Lower leg skin (tissue), 2 donors: ENCODE results near the gene IRF2BP2.

GRCh38 chr1:232631152-232631651 lies 1.3 kb upstream of the SIPA1L2 start:
- PRO-cap: no peak
- RAMPAGE, long total RNA, 2 experiments: no peak in any of the 2 experiments

- PRO-cap: no peak
- RAMPAGE, long total RNA, 2 experiments: no peak in any of the 2 experiments
These were observed 60.3 kb upstream of the SIPA1L2 start for GRCh38 chr1:232690311-232690644.

DNA sequence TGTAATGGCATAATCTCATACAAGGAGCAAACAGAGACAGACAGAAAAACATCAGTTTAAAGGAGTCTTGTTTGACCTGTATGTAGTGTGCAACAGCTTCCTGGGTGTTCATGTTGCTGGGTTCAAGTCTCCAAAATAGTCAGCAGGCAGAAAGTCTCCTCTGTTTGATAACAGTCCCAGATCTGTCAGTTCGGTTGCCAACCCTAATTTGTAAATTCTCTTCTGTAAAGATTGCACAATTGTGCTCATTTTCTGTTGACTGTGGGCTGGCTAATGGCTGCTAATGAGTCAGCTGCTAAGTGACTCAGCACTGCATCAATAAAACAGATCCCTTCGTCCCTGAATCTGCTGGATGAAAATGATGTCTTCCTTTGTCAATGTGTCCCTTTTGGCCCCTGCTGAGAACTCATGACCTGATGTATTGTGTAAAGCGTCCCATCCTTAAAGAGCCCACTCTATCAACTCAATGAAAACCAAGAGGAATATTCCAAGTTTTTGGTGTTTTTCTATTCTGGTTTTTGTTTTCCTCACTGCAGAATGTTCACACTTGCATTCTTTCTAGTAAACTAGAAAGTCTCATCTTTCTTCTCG lies 74.8 kb upstream of the SIPA1L2 start:
- PRO-cap: no peak
- RAMPAGE, long total RNA, 2 experiments: no peak in any of the 2 experiments

DNA sequence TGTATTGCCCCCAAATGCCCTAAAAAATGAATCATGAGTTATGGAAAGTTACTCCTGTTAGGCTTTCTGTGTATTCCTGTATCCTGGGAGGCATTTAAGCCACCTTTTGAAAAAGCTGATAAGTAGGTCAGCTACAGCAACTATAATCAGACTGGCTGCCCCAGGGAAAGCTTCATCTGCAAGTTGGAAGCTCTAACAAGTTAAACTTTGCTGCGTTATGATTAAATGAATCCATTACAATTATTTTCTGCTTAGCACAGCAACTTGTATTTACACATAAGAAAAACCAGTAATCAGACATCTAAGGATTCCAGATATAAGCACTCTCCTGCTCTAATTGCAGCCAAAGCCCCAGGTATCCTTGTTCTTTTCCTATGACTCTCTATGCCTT lies 147.7 kb downstream of the NTPCR start:
- PRO-cap: no peak
- RAMPAGE, long total RNA, 2 experiments: no peak in any of the 2 experiments

DNA sequence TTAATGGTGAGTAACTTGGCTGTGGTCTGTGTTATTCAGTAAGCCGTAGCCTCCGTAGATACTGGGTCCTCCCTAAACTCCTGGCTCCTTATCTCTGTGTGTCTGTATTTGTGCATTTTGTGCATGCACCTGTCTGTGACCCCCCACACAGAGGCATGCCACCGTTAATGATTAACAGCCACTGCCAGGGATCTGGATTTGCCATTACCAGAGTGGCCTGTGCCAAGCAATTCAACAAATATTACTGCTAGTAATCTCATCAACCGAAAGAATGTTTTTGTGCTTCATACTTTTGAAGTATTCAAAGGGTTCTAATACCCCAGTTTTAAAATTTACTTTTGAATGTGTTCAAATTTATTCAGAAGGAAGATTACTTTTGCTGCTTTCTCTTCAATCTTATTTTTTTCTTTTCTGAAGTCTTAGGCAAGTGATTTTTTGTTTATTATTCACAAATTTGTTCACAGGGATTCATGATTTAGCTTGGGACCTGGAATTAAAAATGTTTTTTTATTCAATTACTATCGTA lies 32.1 kb downstream of the MAP3K21 start:
- PRO-cap: no peak
- RAMPAGE, long total RNA, 2 experiments: no peak in any of the 2 experiments

- PRO-cap: no peak
- RAMPAGE, long total RNA, 2 experiments: no peak in any of the 2 experiments
These were observed 134.3 kb upstream of the KCNK1 start for GRCh38 chr1:233479570-233480039.

DNA sequence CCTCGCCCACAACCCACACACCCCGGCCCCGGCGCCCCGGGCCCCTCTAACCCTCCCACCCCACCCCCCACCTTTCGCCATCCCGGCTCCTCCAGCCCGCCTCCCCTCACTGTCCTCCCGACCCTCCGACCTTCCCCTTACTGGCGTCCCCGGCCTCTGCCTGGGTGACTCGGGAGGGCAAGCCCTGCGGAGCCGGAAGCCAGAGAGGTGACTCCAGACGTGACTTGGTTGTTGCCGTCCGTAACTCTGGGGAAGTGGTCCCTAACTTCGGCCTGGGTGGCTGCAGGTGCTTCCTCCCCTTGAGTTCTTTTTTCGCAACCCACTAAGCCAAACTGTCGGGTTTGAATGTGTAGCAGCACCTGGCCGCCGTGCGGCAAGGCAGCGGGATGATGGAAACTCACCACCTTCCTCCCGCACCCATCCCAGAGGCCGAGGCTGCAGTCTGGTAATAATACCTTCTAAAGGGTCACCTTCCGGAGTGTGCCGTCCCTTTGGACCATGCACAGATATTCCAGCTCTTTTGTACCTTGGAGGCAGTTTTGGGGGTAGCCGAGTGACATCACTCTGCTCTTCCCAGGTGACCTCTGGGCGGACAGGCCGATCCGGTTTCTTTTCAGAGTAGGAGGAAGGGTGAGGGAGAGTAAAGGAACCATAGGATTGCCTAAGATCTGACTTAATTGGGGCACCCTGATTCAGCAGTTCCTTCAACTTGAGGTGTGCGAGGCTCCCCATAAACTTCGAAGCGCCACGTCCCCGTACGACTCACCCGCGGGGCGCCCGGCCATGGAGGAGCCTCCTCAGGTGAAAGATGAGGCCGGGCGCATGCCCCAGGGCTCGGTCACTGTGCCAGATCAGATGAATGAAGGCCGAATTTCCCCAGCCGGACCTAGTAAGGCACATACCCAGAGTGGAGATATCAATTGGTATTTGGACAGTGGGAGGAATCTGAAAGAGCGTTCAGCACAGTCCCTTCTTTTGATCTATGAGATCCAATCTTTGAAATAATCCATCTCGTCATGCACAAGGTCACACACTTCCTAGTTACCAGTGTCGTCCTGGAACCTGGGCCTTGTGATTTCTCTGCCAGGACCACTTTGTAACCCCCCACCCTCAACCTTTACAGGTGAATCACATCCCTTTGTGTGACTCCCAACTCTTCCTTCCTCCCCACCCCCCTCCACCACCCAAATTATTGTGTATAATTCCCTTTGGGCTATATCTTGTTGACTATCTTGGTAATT lies 1.1 kb downstream of the KCNK1 start:
- PRO-cap: no peak
- RAMPAGE, long total RNA, 2 experiments: no peak in any of the 2 experiments

DNA sequence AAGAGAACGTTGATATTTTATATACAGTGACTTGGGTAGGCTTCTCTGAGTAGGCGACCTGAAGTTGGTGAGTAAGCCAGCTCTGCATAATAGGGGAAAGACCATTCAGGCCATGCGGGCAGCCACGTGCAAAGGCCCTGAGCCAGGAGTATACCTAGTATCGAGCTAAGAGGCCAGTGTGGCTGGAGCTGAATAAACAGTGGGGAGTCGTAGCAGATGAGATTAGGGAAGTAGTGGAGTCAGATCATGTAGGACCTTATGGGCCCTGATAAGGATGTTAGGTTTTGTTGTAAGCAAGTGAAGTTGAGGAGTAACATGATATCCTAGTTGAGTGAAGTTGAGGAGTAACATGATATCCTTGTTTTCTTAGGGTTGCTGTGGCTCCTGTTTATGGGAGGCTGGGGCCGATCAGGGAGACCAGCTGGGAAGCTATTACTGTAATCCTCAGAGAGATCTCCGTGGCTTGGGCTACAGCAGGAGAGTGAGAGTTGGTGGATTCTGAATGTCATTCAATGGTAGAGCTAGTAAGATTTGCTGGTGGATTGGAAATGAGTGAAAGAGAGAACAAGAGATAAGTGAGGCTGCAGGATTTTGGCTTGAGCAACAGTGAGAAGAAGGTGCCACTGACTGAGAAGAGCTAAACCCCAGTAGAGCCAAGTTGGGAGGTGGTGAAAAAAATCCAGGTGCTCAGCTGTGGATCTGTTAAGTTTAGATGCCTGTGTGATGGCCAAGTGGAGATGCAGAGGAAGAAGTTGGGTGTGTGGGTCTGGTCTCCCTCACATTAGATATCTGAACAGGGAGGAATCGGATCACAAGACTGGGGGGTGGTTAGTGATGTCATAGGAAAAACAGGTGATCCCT lies 22.2 kb downstream of the KCNK1 start:
- PRO-cap: no peak
- RAMPAGE, long total RNA, 2 experiments: no peak in any of the 2 experiments

DNA sequence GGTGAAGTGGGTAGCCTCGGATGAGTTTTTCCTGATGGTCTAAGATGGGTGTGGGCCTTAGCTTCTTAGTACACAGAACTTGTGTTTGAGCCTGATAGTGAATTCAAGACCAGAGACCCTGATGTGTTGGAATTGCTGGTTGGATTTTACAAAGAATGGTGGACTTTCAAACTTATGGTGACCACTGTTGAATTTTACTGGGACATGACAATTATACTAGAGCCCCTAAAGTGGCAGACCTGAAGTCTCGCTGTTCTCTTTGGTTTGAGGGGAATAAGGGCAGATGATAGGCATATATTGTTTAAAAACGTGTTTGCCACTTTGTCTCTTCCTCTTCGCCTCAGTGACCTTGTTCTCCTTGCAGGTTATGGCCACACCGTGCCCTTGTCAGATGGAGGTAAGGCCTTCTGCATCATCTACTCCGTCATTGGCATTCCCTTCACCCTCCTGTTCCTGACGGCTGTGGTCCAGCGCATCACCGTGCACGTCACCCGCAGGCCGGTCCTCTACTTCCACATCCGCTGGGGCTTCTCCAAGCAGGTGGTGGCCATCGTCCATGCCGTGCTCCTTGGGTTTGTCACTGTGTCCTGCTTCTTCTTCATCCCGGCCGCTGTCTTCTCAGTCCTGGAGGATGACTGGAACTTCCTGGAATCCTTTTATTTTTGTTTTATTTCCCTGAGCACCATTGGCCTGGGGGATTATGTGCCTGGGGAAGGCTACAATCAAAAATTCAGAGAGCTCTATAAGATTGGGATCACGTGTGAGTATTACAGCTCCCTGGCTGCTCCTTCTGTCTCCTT lies 52.5 kb downstream of the KCNK1 start:
- PRO-cap: no peak
- RAMPAGE, long total RNA, 2 experiments: no peak in any of the 2 experiments

DNA sequence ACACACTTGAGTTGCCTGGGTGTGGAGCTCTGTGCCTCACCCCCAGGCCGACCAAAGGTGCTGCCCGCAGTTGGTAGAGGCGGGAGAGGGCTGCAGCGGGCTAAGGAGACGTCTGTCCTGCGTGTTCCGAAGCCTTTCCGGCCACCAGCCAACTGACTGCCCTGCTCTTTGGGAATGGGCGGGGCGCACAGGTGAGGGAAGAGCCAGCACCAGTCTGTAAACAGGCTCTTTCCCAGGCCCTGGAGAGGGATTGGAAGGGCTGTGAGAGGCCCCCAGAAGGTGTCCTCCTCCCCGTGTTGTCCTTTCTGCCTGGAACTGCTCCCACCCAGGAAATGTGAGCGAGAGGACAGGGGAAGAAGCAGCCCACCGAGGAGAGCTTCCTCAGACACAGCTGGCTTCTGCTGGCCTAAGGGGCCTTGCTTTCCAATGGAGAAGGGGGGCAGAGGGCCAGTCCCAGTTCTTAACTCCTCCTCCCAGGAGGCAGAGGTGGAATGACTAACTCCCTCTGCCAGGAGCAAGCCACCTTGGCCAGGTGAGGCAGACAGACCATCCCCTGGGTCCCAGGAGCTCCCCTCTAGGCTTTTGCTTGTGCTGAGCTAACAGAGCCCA lies 158.2 kb upstream of the COA6 start:
- PRO-cap: unidirectional peak, minus-strand start at position 139 of the sequence
- RAMPAGE, long total RNA, 2 experiments: no peak in any of the 2 experiments

GRCh38 chr1:234499692-234500175 lies 20.8 kb upstream of the TARBP1 start:
- PRO-cap: no peak
- RAMPAGE, long total RNA, 2 experiments: no peak in any of the 2 experiments

DNA sequence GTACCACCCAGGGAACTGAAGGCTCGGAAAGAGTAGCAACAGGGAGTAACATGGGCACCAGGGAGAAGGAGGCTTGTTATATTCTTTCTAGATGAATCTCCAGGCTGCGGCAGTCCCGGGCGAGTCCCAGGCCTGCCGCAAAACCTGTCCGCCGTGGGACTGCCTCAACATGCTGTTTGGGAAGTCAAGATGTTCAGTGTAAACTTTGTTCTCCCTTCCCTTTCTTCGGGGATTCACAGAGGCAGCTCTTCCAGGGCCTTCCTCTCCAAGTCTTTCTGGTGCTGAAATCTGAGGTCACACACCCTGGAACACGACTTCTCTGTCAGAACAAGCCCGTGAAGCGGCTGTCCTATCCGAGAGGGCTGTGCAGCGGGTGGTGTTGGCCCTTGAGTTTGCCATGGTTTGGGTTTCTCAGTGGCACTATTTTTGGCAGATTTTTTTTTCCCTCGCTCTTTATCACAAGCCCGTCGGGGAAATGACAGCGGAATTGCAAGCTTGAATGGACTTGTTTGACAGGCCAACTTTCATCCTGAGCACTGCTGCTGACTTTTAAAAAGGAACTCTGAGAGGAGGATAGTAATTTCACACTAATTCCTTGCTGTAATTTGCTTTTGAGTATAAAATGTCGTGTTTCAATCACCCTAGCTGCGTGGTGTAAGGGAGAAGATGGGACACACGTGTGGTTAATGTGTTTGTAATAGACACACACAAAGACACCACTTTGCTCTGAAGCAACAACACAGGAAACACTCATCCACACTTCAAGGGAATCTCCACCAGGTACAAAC lies 60.0 kb upstream of the TARBP1 start:
- PRO-cap: bidirectional peak, plus-strand start at position 215 of the sequence, minus-strand start at position 178 of the sequence; unidirectional peak, minus-strand start at position 275 of the sequence
- RAMPAGE, long total RNA, 2 experiments: no peak in any of the 2 experiments

- PRO-cap: no peak
- RAMPAGE, long total RNA, 2 experiments: no peak in any of the 2 experiments
These were observed 64.5 kb upstream of the TARBP1 start for GRCh38 chr1:234543363-234543907.

DNA sequence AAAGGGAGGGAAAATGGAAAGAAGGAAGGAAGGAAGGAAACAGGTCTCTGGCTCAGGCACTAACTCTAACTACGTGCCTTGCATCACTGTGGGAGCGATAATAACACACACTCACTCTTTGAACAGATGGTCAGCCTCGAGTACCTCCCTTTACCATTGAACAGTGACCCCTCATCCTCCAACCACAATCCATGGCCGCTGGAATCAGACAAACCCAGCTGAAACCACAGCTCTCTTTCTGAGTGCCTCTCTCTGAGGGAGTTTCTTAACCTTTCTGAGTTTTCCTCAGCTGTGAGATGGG lies 63.0 kb downstream of the IRF2BP2 start:
- PRO-cap: no peak
- RAMPAGE, long total RNA, 2 experiments: no peak in any of the 2 experiments

- PRO-cap: no peak
- RAMPAGE, long total RNA, 2 experiments: no peak in any of the 2 experiments
These were observed 47.5 kb downstream of the IRF2BP2 start for GRCh38 chr1:234562425-234562832.

DNA sequence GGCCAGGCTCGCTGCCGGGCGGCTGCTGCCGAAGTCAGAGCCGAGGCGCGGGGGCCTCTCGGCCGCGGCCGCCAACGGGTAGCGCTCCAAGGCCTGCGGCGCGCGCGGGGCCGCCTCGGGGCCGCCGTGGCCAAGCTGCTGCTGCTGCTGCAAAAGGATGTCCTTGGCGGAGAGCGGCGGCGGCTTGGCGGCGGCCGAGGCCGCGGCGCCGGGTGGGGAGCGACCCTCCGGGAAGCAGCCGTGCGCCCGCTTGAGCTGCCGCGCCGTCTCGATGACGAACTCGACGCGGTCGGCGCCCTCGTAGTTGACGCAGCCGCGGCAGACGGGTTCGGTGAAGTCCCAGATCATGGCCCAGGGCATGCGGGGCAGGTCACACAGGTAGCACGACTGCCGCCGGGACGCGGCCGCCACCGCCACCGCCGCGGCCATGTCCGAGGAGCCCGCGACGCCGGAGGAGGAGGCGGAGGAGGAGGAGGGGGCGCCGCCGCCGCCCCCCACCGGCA lies 861 bp downstream of the IRF2BP2 start:
- PRO-cap: bidirectional peak, plus-strand start at position 321 of the sequence, minus-strand start at position 273 of the sequence; bidirectional peak, plus-strand start outside the sequence, minus-strand start at position 429 of the sequence
- RAMPAGE, long total RNA, 2 experiments: no peak in any of the 2 experiments

- PRO-cap: bidirectional peak, plus-strand start at chr1:234609613, minus-strand start at chr1:234609494; bidirectional peak, plus-strand start at chr1:234609987, minus-strand start at chr1:234609906; bidirectional peak, plus-strand start at chr1:234610282, minus-strand start at chr1:234610176
- RAMPAGE, long total RNA, 2 experiments: start-site peak on the minus strand in 1 of 2 experiments, at chr1:234610175-234610182 at its widest, 8 reads per replicate
These were observed at the start of gene IRF2BP2 for GRCh38 chr1:234609569-234610243. TSS of gene IRF2BP2 (minus strand) at chr1:234610178.

GRCh38 chr1:234621399-234622089 lies 11.6 kb upstream of the IRF2BP2 start:
- PRO-cap: no peak
- RAMPAGE, long total RNA, 2 experiments: no peak in any of the 2 experiments

DNA sequence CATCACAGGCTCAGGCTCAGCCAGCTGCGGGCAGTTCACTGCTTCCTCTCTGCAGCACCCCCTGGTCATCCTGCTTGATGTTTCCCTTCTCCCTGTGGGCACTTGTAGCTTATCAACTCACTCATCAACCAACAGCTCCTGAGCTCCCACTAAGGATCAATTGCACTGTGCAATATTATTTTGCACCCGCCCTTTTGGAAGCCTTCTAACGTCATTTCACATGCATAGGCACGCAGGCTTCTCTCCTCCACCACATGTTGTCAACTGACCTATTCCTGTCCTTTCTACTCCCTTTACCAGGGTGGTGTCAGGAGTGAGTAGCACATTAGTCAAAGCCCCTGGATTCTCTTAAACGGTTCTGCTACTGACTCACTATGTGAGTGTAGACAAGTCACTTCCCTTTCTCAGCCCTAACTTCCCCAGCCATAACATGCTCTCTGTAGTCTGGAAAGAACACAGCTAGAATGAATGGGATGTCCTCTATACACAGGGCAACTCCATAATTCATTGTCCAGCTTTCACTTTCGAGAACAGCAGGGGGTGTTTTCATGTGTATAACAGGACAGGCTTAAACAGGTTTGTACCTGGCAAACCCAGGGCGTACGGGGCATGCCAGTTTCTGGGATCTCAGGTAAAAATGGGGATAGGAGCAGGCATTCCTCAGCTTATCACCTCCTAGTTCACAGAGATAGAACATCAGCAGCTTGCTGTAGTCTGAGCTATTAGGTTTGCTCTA lies 47.2 kb upstream of the IRF2BP2 start:
- PRO-cap: bidirectional peak, plus-strand start at position 351 of the sequence, minus-strand start at position 151 of the sequence
- RAMPAGE, long total RNA, 2 experiments: no peak in any of the 2 experiments

GRCh38 chr1:234692877-234693243 lies 82.9 kb upstream of the IRF2BP2 start:
- PRO-cap: no peak
- RAMPAGE, long total RNA, 2 experiments: no peak in any of the 2 experiments